Measurements from ENCODE around the gene MGAT5B.

DNA sequence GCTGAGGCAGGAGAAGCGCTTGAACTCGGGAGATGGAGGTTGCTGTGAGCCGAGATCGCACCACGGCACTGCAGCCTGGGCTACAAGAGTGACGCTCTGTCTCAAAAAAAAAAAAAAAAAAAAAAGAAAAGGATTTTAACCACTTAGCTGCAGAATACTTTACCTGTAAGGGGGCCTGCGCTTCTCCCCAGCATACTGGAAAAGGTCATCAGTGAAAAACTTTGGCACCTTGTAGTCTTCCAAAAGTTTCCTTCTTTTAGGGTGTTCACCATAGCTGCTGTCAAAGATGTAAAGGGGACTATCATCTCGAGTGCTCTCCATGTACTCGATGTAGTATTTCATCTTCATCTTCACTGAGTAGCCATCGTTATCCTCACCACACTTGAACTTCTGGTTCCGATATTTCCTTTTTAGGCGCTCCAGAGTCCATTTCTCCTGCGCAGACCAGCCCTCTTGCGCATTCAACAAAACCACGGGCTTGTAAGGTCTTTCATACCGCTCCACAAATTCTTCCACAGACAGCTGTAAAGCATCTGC lies 1.0 kb downstream of the JMJD6 start:
- PRO-cap, 2 experiments, result peak in 2 of 2 experiments; most common plus-strand start position 458 of the sequence (in 1)

GRCh38 chr17:76843588-76844174 lies 24.5 kb upstream of the MGAT5B start:
- PRO-cap, 2 experiments, result no peak in any of the 2 experiments

GRCh38 chr17:76867988-76868798 lies at the start of gene MGAT5B:
TSS of gene MGAT5B (plus strand) at chr17:76868404.
- PRO-cap, 2 experiments, result no peak in any of the 2 experiments

GRCh38 chr17:76958146-76958629 lies 90.0 kb downstream of the MGAT5B start:
- PRO-cap, 2 experiments, result no peak in any of the 2 experiments

DNA sequence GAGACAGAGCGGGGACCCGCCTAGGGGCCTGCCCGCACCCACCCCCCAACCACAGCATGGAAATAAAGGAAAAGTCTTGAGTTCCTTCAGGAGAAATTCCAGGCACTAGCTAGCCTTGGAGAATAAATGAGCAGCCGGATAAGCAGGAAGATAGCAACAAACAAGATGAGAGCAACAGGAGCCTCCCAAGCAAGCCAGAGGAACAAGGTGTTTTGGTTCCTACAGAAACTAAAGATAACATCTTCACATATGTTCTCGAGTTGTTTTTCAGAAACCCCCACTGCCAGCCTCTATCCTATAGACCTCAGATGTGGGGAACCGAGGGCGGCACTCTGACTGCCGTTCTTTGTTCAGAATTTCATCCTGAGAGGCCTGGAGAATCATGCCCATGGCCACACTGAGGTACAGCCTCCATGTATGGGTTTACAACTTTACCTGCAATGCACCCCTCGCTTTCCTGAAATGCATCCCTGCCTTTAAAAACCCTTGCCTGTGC lies 129.1 kb downstream of the MGAT5B start:
- PRO-cap, 2 experiments, result no peak in any of the 2 experiments

DNA sequence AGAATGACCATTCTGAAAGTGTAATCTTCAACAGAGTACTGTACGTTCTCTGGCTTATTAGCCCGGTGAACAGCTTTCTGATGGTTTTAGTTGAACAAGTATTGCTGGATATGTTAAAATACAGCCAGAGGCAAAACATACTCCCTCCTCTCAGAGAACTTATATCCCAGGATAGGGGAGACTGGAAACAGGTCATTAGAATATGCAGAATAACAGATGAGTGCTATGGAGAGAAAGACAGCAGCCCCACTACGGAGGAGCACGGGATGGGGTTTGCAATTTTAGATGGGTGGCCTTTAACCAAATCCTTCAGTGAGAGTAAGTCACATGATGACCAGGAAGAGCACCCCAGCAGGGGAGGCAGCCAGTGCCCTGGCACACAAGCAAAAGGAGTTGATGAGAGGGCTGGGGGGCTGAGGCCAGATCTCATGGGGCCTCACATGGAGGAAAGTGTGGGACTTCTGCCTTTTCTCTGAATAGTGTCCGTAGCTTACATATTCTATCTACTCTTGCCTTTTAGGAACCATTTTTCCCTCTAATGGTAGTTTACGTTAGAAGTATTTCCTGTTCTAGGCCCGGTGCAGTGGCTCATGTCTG lies 43.0 kb upstream of the SEC14L1 start:
- PRO-cap, 2 experiments, result no peak in any of the 2 experiments

DNA sequence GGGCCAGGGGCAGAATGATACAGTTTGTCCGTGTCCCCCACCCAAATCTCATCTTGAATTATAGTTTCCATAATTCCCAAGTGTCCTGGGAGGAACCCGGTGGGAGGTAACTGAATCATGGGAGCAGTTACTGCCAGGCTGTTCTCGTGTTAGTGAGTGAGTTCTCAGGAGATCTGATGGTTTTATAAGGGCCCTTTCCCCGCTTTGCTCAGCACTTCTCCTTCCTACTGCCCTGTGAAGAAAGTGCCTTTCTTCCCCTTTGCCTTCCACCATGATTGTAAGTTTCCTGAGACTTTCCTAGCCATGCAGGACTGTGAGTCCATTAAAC lies 28.9 kb upstream of the SEC14L1 start:
- PRO-cap, 2 experiments, result peak in 2 of 2 experiments; most common plus-strand start position 159 of the sequence (in 1); most common minus-strand start position 154 of the sequence (in 1)

DNA sequence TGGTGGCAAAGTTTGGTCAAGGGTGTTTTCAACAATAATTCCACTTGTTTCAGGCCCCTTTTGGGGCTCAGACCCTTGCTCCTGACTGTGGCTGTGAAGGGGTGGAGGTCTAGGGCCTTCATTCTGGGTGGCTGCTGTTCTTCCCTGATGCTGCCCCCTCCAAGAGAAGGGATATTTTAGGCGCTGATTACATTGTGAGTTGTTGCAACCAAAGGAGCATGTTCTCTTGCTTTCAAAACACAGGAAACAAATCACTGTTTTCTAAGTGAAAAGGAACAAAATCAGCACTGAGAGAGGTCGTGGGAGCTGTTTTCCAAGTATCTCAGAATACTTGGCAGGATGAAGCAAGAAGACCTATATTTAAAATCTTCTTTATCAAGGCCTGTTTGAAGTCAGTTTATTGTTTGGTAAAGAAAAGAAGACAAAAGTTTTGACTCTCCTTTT lies 25.3 kb upstream of the SEC14L1 start:
- PRO-cap, 2 experiments, result peak in 1 of 2 experiments; most common plus-strand start position 192 of the sequence (in 1)

- PRO-cap, 2 experiments, result no peak in any of the 2 experiments
Observed at GRCh38 chr17:77126460-77126982, 14.2 kb upstream of the SEC14L1 start.

- PRO-cap, 2 experiments, result peak in 1 of 2 experiments; most common minus-strand start chr17:77173199 (in 1)
Observed at GRCh38 chr17:77172718-77173623, 32.2 kb downstream of the SEC14L1 start.

DNA sequence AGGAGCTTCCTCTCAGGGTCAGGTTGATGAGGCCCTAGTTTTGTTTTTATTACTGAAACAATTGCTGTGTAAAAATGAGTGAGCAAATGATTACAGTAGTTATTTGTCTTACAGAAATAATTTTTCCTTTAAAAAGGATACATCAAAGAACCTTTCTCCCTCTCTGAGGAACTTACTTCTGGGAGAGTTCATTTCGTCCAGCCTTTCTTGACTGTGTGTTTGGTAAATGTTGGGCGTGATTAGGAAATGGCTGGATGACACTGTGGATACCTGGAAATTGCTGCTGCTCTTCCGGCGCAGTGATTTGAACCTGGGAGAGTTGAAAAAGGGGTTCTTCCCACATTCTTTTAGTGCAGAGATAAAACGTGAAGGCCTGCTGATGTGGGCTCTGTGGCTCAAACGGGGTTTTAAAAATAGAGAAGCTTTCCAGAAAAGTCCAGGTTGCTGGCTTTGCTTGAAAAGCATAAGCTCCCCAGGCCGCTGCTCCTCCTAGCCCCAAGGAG lies 41.7 kb downstream of the SEC14L1 start:
- PRO-cap, 2 experiments, result no peak in any of the 2 experiments

DNA sequence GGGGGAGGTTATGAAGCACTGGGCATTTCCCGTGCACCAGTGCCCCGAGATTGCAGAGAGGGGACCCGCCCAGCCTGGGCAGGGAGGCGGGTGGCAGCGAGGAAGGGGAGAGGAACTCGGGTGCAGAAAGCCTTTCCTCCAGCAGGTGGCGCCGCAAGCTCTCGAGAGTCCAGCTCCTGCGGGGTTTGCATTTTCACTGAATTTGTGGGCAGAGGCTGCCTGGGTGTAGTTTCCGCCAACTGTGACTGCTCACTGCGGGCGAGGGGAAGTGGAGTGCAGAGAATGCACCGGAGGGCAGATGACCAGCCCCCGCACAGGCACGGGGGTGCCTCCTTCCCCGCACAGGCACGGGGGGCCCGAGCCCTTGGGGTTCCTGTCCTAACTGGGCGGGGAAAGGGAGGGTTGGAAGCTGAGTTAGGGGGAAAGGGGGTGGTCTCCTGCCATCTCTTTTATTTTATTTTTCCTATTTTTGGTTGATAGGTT lies 50.2 kb downstream of the SEPTIN9 start:
- PRO-cap, 2 experiments, result no peak in any of the 2 experiments

DNA sequence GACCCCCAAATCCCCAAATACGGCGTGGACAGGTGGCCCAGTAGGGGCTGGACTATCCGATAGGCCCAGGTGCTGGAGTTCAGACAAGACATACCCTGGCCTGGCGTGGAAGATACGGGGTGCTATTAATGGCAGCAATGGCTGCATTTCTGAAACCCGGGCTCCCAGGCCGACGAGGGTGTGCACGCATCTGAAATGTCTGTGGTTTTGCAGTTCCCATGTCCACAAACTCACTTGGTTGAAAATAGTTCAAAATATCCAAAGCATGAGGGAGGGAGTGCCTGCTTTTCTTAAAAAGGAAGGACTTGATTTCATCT lies 90.2 kb downstream of the SEPTIN9 start:
- PRO-cap, 2 experiments, result no peak in any of the 2 experiments

- PRO-cap, 2 experiments, result no peak in any of the 2 experiments
Observed at GRCh38 chr17:77392312-77393161, 111.2 kb downstream of the SEPTIN9 start.

DNA sequence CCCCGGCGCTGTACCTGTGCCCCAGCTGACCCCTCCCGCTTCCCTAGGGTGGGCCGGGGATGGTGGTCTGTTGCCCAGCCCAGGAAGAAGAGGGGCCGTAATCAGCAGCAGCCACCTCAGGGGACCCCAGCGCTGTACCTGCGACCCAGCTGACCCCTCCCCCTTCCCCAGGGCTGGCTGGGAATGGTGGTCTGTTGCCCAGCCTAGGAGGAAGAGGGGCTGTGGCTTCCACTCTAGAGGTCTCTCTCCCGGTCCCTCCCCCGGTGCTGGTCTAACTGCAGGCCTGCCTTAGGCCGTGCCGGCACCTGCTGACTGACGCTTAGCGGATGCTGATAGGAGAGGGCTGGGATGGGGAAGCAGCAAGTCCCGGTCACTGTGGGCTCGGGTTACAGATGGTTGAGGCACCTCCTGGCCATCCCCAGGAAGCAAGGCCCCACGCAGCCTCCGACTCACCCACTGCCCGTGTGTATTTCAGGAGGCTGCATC lies 138.1 kb downstream of the SEPTIN9 start:
- PRO-cap, 2 experiments, result no peak in any of the 2 experiments

GRCh38 chr17:77433168-77434122 lies 152.1 kb downstream of the SEPTIN9 start:
- PRO-cap, 2 experiments, result no peak in any of the 2 experiments

- PRO-cap, 2 experiments, result no peak in any of the 2 experiments
Observed at GRCh38 chr17:77448987-77449599, 167.8 kb downstream of the SEPTIN9 start.

- PRO-cap, 2 experiments, result peak in 1 of 2 experiments; most common plus-strand start chr17:77450187 (in 1)
Observed at GRCh38 chr17:77449600-77450296, 168.4 kb downstream of the SEPTIN9 start.

GRCh38 chr17:77450297-77451201 lies 169.2 kb downstream of the SEPTIN9 start:
- PRO-cap, 2 experiments, result peak in 2 of 2 experiments; most common plus-strand start chr17:77450749 (in 2); most common minus-strand start chr17:77450464 (in 1)

GRCh38 chr17:77453445-77454560 lies 172.5 kb downstream of the SEPTIN9 start:
- PRO-cap, 2 experiments, result no peak in any of the 2 experiments